Left common carotid artery plus branches (tissue), 1 donor: ENCODE data around the gene SLC38A9.

DNA sequence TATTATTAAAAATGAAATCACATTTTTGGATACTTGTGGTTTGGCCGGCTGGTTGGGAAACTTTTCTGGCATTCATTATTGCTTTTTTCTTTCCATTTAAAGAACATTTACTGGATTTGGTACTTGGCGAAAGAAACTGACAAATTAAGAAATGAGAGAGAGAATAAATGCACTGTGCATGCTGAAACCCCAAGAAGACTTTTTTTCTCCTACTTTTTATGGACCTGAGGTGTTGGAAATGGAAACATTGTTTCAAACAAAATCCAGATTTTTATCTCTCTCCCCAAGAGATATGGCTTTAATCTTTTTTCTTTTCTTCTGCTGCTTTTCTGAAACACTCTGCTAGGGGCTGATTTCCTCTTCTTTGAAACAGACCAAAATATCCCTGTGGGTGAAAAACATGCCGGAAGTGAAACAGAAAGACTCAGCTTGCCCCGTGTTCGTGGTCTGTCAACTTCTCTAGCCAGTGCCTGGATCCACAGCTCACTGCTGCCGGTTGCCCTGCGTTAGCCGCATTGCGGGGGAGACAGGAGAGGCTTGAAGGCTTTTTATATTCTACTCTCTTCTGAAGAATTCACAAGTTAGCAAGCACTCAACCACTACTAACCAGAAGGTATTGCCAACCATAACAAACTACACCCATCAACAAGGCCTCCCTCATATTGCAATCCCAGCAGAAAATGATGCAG lies 128.6 kb downstream of the SNX18 start:
- PRO-cap, result no peak

DNA sequence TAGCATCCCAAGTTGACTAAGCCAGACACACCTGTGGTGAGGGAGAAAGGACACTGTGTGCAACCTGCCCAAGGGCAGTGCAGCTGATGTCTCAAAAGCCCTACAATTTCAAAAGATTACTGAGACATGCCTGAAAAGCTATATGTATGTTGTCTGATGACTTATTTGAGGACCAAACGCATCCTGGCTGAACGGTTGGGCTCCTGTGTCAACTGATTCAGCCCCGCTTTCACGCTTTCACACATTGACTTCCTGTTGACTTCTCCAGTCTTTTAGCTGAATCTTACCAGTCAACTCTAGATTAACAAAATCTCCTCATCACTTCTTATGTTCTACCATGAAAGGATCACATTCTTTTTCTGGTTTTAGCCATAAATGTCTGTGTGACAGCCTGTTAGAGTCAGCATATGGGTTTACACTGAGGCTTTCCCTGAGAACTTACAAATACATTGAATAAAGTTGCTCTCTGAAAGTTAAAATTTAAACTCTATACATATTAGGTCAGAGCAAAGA lies 13.4 kb downstream of the GZMK start:
- PRO-cap, result no peak

DNA sequence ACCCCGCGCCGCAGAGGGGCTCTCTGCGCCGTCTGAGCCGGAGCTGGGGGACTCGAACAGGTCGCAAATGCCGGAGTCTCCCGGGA lies 278 bp downstream of the CCNO start:
- PRO-cap, result no peak

- PRO-cap, result no peak
Observed at GRCh38 chr5:55431509-55432371, 103.0 kb downstream of the PLPP1 start.

DNA sequence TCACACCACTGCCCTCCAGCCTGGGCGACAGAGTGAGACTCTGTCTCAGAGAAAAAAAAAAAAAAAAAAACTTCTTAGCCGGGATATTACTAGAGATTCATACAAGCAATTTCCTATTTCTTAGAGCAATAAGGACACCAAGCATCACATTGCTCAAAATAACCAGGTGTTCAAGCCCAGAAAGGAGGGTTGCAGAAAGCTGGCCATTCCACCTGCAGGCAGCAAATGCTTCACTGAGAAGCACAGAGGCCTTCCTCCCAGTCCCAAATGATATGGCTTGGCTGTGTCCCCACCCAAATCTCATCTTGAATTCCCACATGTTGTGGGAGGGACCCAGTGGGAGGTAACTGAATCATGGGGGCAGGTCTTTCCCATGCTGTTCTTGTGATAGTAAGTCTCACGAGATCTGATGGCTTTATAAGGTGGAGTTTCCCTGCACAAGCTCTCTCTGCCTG lies 98.8 kb downstream of the PLPP1 start:
- PRO-cap, result no peak

GRCh38 chr5:55438887-55439921 lies 95.6 kb downstream of the PLPP1 start:
- PRO-cap, result no peak

GRCh38 chr5:55535300-55535552 lies 462 bp upstream of the PLPP1 start:
- PRO-cap, result no peak

DNA sequence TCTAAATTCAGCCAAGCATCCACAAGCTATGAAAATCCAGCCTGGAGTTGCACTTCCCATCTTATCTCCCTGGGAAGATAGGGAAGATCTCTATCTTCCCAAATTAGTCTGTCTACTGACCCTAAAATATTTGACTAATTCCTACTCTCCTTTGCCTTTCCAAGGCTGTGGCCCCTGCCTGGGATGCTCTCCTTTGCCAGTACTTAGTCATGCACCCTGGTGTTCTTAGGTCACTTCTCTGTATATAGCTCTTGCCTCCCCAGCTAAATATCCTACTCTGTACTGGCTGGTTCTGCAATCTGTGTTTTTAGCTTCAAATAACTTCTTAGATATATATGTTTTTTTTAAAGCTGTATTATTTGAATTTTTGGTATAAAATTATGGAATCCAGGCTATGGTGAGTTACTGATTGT lies 44.1 kb upstream of the PLPP1 start:
- PRO-cap, result no peak

GRCh38 chr5:55594495-55594805 lies 59.7 kb upstream of the PLPP1 start:
- PRO-cap, result no peak

GRCh38 chr5:55711801-55713008 lies at the start of gene SLC38A9:
SLC38A9 (minus strand) TSS chr5:55712324.
- PRO-cap, result bidirectional peak, plus-strand start at chr5:55712559, minus-strand start at chr5:55712249

DNA sequence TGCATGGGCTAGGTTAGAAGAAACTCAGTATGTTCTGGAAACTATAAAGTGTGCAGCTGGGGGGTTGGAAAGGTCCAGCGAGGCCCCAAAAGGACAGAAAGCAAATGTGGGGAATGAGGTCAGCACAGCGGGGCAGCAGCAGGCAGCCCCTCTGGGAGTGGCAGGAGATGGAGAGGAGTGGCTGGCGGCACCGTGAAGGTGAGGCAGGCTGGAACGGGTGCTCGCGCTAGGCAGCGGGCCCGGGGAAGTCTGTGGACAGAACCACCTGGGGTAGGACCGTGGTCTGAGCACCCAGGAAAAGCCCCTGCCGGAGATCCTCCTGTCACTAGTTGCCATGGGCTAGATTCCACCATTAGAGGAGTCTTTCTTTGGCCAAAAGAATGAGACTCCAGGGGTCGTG lies 61.4 kb downstream of the IL6ST start:
- PRO-cap, result no peak

GRCh38 chr5:56003142-56003476 lies 8.3 kb upstream of the IL6ST start:
- PRO-cap, result no peak

DNA sequence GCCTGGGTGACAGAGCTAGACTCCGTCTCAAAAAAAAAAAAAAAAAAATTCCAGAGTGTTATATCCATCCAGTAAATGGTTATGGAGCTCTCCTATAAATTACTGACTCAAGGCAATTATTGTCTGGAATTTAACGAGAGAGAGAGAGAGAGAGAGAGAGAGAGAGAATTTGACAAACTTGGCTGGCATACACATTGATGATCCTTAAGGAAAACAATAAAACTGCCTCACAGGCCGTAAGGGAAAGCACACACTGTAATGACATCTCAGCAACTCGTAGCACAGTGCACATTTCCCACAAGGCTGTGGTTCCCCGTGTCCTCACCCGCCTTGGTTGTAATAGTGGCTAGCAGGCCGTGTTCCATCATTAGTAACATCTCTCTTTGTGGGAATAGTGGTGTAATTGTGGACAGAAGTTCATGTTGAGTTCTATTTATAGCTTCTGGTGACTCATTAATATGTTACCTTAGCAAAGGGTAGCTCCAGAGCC lies 63.4 kb upstream of the IL6ST start:
- PRO-cap, result no peak

- PRO-cap, result no peak
Observed at GRCh38 chr5:56116452-56117310, 116.4 kb downstream of the ANKRD55 start.

- PRO-cap, result no peak
Observed at GRCh38 chr5:56221731-56222180, 11.4 kb downstream of the ANKRD55 start.

- PRO-cap, result no peak
Observed at GRCh38 chr5:56504887-56505210, 271.7 kb upstream of the ANKRD55 start.

DNA sequence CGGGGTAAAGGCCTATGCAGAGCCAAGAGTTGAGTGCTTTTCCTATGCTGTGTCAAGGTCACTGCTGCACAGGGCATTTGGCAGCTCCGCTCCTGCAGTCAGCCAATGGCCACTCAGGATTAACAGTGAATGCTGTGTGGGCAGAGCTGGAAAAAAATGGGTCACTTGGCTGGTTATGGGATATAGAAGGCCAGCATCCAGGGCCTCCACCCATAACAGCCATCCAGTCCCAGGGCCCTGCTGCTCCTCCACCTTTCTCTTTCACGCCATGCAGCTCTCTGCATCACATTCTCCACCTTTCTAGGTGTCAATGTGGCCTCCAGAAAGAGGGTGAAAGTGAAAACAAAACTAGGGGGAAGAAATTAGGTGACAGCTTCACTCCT lies 279.3 kb upstream of the ANKRD55 start:
- PRO-cap, result no peak

DNA sequence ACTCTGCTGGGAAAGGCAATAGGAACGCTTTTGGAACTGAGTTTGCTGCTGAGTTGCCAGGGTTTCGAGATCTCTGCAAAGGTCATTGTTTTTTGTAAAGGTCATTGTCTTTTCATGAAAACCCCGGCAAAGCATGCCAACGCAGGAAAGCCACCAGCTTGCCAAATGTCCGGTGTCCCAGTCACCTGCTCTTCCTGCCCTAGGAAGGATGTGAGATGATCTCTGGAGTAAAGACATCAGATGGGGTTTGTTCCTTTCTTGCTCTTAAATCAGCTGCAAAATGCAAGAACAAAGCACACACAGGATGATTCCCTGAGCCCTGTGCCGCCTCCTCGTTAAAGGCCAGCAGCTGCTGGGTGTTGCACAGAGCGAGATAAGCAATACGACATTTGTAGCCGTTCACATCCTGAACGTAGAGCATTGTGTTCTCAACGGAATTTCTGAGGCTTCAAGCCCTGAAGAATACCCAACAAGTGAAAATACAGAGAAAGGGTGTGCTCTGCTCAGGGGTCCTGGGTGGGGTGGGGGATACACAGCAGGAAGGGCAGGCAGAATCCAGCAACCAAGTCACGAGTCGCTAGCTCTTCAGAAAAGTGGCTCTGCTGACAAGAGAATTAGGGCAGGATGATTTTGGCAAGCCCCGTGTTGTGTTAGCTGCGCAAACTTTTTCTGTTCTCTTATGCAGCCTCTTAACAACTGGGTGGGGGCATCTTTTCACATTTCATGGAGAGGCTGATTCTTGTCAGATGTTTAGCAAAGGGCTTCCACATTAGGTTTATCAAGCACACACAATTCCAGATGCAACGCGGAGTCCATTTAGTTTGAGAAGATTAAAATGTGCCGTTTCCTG lies 229.2 kb upstream of the MAP3K1 start:
- PRO-cap, result no peak

DNA sequence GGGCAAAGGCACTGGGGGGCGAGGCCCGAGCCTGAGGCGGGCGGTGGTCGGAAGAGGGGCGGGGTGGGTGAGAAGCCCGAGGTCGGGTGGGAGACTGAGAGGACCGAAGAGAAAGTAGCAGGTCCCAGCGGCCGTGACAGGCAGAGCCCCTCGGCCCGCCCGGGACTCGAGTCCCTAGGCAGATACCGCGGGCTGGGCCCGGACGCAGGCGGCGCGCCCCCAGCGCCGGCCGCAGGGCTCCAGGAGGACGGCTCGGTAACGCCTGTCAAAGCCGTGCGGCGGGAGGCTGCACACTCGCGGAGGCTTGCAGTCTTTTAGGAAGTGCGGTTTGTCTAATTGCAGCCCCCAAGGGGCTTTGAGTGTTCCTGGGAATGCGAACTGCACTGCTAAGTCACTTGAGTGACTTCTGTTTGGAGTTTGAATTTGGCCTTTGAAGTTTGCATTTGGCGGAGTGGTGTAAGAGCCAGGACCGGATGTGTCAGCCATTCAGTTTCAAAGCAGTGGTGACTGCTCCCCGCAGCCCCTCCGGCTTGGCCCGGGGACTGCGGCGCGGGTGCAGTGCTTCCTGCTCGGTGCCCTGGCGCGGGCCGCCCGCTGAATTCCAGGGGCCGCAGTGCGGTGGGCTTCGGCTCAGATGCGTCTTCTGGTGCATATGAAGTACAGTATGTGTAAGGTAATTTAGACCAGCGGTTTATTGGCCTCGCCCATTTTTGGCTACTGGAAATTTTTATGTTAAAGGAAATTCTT lies 1.3 kb downstream of the MAP3K1 start:
- PRO-cap, result no peak

GRCh38 chr5:56829009-56829497 lies 13.7 kb downstream of the MAP3K1 start:
- PRO-cap, result no peak